Non-pigmented ciliary epithelial cell (primary cell): ENCODE results near the gene MLANA.

DNA sequence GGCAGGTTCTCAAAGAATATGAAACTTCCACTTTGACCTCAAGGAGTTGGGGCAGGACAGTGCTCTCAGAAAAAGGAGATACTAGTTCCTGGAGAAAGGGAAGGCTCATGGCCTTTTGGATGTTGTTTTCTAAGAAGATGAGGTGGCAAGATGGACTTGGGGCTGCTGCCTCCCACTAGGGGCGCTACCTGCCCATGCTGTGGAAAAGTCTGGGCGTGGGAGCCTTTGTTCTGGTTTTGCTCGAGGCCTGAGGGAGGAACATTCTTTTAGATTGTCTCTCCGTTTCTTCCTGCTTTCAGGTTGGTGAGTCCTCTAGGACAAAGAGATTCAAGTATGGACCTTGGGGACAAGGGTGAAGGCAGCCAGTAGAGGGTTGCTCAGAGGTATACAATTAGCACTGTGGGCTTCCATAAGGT is 20.9 kb upstream of the MLANA start:
- RRBS, result no CpG with 5 or more reads among the region's 4 CpGs

DNA sequence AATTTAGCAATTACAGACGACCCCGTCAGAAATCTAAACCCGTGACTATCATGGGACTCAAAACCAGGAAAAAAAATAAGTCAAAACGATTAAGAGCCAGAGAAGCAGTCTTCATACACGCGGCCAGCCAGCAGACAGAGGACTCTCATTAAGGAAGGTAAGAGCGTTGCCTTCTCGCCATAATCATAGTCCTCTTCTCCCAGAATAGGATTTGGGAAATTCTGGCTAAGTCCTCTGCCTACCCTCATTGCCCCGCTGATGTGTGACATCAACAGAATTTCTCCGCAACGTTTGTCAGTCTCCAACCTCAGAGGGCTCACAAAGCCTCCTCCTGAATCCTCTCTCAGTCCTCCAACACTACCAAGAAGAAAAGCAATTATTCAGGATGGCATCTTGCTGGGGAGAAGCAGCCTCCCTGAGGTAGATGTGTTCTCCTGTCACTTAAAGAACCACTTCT is at the start of gene MLANA:
Gene MLANA, plus strand, starts transcription at position 110 of the 457 bp plus-strand sequence.
- RRBS, result no CpG with 5 or more reads among the region's 11 CpGs

- RRBS, result no CpG with 5 or more reads among the region's 4 CpGs
These were observed 16.1 kb downstream of the UHRF2 start for GRCh38 chr9:6429118-6429571.

DNA sequence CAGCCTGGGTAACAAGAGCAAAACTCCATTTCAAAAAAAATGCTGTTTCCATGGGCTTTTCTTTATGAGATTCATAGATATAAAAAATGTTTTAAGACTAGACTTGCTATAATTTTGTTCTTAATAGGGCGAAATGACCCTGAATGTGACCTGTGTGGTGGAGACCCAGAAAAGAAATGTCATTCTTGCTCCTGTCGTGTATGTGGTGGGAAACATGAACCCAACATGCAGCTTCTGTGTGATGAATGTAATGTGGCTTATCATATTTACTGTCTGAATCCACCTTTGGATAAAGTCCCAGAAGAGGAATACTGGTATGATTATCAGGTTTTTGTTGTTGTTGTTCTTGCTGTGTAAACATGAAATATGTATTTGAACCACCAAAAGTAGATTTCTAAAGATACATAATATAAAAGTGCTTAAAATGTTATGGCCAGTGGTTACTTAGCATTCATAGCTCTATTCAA is 64.5 kb downstream of the UHRF2 start:
- RRBS, result no CpG with 5 or more reads among the region's 2 CpGs

- RRBS, result no CpG with 5 or more reads among the region's 7 CpGs
These were observed 68.6 kb downstream of the UHRF2 start for GRCh38 chr9:6481389-6482128.

GRCh38 chr9:6566290-6566843 is 79.2 kb downstream of the GLDC start:
- RRBS, result 5% methylated on average over 2 of the region's 7 CpGs

DNA sequence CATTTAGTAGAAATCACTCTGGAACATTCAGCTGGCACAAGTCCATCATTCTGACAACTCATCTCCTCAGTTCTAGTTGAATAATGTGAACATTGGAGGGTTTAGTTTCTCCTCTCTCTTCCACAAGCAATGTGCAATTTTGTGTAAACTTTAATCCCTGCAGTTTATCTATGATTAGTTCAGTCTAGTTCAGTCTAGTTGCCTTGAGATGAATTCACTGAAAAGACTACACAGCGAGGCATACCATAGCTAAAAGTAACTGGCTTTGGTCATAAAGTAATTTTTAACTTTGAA is 5.0 kb downstream of the GLDC start:
- RRBS, result no CpG with 5 or more reads among the region's 1 CpG

GRCh38 chr9:6646294-6646654 is 745 bp upstream of the GLDC start:
- RRBS, result no CpG with 5 or more reads among the region's 13 CpGs

- RRBS, result no CpG with 5 or more reads among the region's 5 CpGs
These were observed 36.4 kb upstream of the GLDC start for GRCh38 chr9:6682061-6682287.

GRCh38 chr9:6682288-6682729 is 36.8 kb upstream of the GLDC start:
- RRBS, result no CpG with 5 or more reads among the region's 15 CpGs

- RRBS, result no CpG with 5 or more reads among the region's 5 CpGs
These were observed 415.7 kb downstream of the KDM4C start for GRCh38 chr9:7173217-7174095.

GRCh38 chr9:8857353-8858466 is 1058.1 kb upstream of the DMAC1 start:
- RRBS, result 2% methylated on average over 36 of the region's 109 CpGs

DNA sequence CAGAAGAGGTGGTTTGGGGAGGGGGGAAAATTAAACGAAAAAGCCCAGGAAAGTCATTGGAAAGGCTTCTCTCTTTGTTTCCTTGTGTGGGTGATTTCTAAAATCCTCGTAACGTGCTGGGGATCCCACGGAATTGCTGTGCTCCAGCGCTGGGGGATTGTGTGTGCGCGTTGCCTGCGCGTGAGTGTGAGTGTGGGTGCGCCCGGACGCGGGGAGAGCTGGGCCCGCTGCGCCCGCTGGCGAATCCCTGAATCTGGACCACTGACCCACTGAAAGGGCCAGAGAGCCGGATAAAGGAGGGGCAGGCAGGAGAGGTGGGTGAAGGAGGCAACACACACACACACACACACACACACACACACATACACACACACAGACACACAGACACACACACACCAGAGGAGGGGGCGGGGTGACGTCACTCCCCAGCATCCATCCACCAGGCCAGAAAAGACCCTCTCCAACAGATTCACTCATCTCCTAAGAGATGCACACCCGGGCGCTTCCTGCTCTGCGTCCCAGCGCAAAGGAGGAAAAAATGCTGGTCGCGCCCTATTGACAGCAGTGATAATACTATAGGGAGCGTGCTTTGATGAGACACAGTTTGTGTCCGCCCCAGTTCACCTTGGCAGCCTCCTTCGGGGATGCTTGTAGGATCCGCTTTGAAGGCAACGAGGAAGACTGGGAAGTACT is 1059.0 kb upstream of the DMAC1 start:
- RRBS, result 3% methylated on average over 7 of the region's 31 CpGs

DNA sequence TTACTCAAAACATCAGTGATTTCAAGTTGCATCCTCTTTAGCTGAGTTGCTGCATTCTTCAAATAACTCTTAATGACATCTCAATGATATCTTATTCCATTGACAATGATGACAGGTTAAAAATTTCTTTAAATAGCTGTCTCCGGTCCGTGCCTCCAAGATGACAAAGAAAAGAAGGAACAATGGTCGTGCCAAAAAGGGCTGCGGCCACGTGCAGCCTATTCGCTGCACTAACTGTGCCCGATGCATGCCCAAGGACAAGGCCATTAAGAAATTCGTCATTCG is 1291.1 kb upstream of the DMAC1 start:
- RRBS, result no CpG with 5 or more reads among the region's 9 CpGs

GRCh38 chr9:12776053-12776710 is 1.4 kb downstream of the LURAP1L start:
- RRBS, result 0% methylated on average over 5 of the region's 30 CpGs

DNA sequence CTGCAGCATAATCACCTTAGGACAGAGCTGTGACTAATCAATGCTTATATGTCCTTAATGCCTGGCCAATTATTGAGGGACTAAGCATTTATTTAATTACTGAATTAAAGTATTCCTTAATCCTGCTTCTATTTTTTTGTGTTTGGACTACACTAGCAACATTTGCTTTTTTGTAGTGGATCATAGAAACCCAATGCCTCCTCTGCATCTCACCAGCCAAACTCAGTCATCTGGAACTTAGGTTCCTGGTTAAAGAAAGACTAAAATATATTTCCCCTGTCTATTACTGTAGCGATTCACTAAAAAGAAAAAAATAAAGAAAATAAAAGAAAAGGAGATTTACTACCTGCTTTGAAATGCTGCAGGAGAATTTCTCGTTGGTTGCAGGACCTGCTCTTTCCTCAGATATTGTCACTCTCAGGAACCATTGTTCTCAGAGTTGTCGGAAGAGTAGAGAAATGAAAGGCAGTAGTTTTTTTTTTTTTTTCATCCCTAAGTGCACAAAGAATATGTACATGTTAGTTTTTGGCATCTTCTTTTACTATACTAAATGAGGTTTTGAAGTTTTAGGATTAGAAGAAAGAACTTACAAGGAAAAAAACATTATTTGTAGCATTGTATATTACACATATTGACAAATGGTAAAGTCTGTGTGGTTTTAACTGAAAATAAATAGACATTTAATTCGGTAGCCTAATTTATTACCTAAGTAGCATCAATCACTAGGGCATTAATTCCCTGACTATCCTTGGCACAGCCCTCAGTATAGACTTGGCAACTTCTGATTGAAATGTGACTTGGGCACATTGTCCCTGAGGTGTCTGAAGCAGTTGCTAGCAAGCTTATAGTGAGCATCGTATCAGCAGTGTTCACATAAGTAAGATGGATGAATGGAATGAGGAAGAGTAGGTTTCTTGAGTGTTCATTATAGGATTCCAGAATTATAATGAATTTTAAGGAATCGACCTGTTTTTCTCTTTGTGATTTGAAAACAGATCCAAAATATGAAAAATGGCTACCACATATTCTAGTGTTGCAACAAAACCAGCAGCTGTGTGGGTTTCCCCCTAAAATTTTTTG is 15.8 kb downstream of the LURAP1L start:
- RRBS, result no CpG with 5 or more reads among the region's 6 CpGs

DNA sequence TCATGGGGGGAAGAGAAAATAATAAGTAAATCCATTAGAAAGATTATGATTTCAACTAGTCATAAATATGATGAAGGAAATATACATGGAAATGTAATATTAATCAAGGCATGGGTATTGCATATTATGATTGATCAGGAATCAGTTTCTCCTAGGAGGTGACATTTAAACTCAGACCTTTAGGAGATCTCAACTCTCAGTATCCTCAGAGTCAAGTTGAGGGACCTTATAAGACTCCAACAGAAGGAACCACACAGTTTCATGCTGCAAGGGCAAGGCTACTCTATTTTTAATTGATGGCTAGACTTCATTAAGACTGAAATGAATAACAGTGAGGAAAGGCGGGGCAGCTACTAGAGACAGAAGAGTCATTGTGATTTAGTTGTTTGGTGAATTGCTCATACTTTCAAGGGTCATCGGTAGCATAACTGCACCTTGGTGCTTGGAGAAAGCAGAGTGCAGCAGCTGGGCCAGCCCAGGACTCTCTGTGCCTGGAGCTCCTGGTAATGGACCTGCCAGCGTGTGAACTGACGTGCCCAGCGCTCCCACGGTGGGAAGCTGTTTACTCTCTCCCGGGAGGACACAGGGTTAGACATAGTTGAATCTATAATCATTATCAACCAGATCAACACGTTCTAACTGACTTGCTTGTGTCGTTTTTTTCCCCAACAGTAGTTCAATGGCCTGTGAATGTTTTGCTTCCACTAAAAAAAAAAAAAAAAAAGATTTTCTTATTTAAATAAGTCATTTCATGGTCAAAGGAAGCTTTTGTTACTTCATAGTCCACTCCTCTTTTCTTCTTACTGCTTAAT is 42.8 kb downstream of the LURAP1L start:
- RRBS, result no CpG with 5 or more reads among the region's 9 CpGs

DNA sequence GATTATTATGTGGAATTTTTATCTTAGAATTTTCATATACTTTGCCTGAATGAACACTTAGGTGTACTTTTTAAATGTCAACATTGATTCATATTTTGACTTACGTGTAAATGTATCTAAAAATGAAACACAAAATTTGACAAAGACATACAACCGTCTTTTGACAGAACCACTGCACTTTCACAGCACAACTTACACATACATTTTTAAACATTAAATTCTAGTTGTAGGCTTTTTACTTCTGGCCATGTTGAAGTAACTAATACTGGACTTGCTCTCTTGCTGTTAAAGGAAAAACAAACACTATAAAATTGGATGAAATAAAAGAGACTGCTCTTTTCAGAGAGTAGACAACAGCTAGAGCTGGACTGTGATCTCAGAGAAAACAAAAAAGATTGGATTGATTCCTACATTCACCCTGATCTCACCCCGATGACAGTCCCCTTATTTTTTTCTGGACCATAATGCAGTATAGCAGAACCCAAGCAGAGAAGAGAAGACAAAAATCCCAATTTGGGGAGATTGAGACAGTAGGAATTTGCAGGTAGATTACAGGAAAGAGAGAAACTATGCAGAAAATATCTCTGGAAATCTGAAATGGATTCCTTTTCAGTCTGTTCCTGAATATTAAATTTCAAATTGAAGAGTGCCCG is 208.9 kb downstream of the MPDZ start:
- RRBS, result no CpG with 5 or more reads among the region's 4 CpGs

GRCh38 chr9:13083375-13083834 is 196.1 kb downstream of the MPDZ start:
- RRBS, result no CpG with 5 or more reads among the region's 4 CpGs